Camera-type eye (tissue), 1 donor: ENCODE data around the gene TEX37.

DNA sequence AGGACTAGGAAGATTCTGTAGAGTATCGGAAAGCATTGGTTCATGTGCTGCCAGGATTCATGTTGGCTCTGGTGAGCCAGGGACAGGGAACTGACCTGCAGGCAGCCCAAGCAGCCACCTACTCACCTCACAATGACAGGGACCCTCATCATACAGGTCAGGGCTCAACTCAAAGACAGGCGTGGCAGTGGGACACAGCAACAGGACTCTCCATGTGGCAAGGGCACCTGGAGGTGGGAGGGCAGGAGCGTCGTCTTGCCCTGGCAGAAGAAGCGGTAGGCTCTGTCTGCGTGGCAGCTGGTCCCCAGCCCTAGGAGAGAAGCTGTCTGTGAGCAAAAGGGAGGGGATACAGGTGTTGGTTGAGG, at the start of gene TEX37:
Gene TEX37, plus strand, starts transcription at position 195 of the 365 bp plus-strand sequence.
- RAMPAGE, long total RNA: no peak

DNA sequence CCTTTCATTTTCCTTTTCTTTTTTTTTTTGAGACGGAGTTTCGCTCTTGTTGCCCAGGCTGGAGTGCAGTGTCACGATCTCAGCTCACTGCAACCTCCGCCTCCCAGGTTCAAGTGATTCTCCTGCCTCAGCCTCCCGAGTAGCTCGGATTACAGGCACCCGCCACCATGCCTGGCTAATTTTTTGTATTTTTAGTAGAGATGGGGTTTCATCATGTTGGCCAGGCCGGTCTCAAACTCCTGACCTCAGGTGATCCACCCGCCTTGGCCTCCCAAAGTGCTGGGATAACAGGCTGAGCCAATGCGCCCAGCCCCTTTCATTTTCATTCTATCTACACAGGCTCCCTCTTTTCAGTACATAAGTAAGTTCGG, 3.3 kb downstream of the EIF2AK3 start:
- RAMPAGE, long total RNA: no peak

DNA sequence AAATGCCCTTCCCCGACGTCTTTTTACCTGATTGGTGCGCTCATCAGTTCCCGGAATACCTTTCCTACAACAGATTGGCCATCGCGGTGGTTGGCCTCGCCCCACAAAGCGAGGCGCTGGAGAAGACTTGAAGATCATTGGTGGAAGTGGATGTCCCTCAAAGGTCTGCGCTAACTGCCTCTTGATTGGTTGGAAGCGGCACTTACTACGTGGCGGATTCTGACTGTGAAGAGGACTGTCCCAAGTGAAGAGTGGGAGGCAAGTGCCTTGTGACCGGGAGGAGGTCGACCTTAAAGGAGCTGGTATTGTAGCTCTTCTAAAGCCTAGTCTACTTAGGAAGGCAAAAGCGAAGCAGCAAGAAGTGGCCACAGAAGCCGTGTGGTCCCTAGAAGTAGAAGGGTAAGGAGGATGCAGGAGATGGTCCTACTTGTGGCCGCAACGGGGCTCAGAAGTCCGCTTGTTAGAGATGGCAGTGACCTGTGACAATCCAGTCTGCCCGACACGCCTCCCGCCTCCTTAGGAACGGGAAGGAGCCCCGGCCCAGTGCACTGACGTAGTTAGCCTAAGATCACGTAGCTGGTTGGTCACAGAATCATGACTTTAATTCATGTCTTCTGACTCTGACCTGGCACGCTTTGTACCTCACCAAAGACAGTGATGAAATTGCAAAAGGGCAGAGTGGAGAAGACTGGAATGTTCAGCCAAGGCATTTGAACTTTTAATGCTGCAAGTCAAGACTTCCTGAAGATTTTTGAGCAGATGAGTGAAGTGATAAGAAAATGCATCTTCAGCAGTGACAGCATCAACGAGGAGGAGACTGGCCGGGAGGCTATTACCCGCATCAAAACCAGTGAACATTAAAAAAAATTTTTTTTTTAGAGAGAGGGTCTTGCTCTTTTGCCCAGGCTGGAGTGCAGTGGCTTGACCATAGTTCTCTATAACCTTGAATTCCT, 674 bp upstream of the EIF2AK3 start:
- RAMPAGE, long total RNA: no peak

GRCh38 chr2:88656571-88657046, 29.3 kb upstream of the EIF2AK3 start:
- RAMPAGE, long total RNA: no peak

DNA sequence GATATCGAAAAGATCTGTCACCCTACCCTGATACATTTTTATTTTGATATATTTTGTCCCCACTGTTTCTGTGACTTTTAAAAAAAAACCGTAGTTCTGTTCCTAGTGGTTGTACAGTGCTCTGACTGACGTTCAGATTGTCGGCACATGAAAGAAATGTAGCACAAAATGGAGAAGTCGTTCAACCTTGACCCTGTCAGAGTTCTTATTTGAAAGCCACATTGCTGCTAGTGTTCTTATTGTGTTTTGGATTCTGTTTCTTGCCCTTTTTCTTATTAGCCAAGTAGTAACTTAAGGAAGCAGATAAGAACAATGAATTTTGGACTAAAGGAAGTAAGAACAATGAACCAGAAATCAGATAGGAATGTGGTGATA, 45.8 kb downstream of the RPIA start:
- RAMPAGE, long total RNA: no peak

GRCh38 chr2:88782612-88783215, 91.2 kb downstream of the RPIA start:
- RAMPAGE, long total RNA: no peak

DNA sequence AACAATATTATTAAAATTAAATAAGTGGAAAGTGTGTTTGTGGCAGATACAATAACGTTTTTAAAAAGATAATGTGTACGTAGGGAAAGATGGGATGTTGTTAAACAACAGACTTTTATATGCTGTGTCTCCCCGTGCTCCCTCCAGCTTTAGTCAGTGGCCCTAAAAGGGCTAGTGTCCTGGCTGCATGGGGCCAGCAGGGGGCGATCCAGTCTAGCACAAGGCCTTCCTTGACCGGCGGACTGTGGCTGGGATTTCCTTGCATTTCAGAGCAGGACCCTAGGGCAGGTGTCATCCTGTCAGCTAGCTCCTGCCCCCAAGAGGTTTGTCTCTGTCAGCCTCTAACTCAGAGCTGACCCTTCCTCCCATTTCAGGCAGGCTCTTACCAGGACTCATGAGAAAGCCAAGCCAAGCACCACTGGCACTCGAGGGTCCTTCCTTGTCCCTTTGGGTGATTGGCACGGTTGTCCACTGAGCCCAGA, 140.2 kb downstream of the RPIA start:
- RAMPAGE, long total RNA: no peak

GRCh38 chr2:88857751-88858958, 166.7 kb downstream of the RPIA start:
- RAMPAGE, long total RNA: no peak

GRCh38 chr2:88992649-88993069, 301.2 kb downstream of the RPIA start:
- RAMPAGE, long total RNA: no peak

GRCh38 chr2:89152533-89152822, 461.0 kb downstream of the RPIA start:
- RAMPAGE, long total RNA: no peak

GRCh38 chr2:90021308-90021753, 1329.9 kb downstream of the RPIA start:
- RAMPAGE, long total RNA: no peak

DNA sequence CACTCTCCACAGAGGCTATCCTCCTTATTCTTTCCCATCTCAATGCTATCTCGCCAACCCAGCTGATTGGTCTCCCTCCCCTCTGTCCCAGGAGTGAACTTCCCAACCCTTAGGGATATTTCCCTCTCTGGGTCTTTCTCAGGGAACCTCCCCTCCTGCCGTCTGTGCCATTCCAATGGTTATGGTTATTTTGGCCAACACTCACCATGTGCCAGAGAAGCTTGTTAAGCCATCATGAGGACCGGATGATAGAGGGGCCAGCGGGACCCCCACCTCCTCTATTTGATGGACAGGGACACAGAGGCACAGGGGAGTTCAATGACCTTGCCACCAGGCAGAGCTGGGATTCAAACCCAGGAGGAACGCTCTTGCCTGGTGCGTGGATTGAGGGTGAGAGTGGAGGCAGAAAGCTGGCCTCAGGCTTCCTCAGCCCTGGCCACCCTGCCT, 40.0 kb upstream of the MAL start:
- RAMPAGE, long total RNA: no peak

GRCh38 chr2:95074548-95075222, 46.9 kb downstream of the MRPS5 start:
- RAMPAGE, long total RNA: no peak

DNA sequence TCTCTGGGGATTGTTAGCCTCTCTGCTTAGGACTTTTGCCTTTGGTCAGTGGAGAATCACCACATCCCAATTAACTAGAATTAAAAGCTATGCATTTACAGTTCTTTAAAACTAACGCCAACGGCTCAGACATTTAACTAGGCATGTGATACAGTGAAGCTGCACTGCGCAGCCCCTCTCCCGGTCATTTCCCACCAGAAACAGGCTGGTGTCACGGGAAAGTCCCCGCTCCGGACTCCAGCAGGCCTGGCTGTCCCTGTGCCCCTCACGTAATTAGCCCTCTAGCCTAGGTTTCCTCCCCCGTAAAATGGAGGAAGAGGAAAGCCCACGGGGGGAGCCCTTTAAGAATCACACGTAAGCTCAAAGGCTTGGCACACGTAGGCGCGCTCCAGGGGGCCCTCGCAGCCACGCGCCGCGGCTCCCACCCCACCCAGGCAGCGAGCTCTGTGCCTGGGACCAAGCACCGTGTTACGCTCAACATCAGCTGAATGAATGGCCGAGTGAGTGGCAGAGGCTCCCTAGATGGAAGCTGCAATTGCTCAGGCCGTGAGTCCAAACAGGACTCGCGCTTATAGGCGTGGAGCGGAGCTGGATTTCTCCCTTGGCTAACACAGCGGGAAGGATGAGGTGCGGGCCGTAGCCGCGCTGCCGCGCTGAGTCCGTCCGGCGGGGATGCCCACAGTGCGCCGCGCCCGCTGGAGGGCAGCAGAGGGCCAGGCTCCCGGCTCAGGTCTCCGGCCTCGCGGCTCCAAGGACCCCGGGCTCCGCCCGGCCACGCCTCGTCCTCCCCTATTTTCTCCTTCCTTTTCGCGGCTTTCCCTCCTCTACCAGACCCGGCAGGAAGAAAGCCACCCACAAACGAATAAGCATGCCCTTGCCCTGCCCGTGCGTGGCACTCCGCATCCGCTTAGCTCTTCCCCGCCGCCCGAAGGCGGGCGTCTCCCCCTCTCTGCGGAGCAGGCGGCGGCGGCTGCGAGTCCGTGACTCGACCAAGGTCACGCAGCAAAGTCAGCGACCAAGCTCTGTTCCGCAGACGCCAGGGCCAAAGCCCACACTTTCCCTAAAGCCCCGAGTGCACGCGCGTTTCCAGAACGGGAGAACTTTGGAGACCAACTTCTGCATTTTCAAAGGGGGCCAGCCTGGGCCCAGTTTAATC, 48.2 kb downstream of the KCNIP3 start:
- RAMPAGE, long total RNA: no peak

DNA sequence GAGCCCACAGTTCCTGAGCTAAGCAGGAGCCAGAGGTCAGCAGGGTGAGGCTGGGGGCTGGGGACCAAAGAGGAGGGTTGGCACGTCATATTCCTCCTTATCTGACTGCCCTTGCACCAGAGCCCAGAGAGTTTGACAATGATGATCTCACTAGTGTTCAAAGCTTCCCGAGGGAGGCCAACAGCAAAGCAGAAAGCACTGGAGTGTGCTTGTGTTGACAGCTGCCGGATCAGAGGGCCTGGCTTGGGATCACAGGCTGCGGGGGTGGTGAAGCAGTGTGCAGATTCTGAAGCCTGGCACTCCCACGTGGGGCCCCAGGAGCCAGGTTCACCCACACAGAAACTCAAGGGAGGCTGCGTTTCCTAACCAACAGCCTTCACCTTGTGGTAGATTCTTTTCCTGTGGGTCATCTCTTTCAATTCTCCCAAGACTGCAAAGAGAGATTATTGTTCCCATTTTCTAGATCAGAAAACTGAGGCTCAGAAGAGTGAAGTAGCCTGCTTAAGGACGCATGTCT, 89.8 kb downstream of the TRIM43 start:
- RAMPAGE, long total RNA: no peak

- RAMPAGE, long total RNA: no peak
Measured at GRCh38 chr2:95828482-95829020, 163.1 kb downstream of the ANKRD36C start.

- RAMPAGE, long total RNA: no peak
Measured at GRCh38 chr2:95859601-95860323, 131.9 kb downstream of the ANKRD36C start.

DNA sequence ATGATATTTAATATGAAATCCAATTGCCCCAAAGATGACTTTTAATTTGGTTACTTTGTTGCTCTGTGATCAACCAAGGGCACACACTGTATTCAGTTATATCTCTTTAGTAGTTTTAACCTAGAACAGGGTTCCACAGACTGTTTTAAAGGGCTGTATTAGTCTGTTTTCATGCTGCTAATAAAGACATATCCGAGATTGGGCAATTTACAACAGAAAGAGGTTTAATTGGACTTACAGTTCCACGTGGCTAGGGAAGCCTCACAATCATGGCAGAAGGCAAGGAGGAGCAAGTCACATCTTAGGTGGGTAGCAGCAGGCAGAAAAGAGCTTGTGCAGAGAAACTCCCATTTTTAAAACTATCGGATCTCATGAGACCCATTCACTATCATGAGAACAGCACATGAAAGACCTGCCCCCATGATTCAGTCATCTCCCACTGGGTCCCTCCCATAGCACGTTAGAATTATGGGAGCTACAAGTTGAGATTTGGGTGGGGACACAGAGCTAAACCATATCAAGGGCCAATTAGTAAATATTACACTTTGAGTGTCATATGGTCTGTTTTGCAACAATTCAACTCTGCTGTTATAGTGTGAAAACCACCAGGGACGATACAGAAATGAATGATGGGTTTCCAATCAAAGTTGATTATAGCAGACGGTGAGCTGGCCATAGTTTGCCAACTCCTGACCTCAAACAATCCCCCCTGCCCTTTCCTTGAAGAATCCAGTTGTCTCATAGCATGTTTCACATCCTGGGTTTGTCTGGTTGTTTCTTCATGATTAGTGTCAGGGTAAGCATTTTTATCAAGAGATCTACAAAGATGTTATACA, 17.9 kb downstream of the GPAT2 start:
- RAMPAGE, long total RNA: no peak

DNA sequence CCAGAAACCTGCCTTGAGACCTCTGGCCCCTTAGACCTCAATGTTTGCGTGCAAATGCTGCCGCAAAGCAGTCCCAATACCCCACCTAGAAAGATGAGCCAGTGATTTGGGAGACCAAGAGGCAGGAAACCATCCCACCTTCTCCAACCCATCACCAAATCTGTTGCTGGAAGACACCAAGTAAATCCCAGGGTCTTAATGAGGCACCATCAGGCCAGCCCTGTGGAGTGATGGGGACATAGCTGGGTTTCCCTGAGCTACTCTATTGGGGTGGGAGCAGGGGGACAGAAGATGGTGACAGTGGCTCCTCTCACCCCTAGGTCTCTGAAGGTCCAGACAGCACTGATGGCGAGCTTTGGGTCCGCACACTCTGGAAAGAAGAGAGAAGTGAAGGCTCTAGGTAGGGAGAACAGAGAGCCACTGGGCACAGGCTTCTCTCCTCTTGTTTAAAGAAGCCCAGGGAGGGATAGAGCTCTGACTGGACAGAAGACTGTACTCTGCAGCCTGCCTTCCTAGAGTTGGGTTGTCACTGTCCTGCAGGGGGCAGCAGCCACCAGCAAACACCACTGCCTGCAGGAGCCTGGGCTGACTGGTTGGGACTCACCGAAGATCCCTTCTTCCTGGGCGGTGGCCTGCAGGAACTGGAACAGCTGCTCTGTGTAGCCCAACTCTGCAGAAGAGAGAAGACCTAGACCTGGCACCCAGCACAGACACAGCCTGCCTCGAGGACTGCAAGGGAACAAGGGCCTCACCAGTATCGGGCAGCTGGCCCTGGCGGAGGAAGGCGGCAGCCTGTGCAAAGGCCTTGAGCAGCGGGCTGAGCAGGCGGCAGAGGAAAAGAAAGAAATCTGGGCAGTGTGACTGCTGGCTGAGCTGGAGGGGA, 12.1 kb downstream of the GPAT2 start:
- RAMPAGE, long total RNA: no peak

DNA sequence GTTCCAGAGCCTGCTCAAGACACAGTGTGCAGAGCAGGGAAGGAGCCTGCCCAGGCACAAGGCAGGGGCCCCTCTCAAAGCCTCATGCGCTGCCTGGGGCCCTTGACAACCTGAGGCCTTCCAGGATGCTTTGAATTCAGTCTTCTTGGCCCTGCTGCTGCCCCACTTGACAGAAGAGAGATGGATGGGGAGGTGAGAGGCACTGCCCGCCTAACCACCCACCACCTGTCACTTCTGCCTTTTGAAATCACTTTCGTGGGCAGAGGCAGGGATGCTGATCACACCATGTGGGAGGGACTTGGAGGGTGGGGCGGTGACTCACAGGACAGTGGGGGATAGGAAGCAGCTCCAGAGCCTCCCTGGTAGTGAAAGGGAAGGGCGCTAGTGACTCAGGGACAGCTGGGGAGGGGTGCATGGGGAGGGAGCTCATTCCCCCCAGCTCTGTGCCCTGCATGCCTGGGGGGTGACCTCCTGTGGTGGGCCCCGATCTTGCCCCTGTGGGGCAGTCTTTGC, 28.3 kb upstream of the GPAT2 start:
- RAMPAGE, long total RNA: no peak